Measurements from ENCODE around the gene TADA2B.

GRCh38 chr4:6834838-6835501 lies 52.4 kb downstream of the KIAA0232 start:
- PRO-cap, result no peak

DNA sequence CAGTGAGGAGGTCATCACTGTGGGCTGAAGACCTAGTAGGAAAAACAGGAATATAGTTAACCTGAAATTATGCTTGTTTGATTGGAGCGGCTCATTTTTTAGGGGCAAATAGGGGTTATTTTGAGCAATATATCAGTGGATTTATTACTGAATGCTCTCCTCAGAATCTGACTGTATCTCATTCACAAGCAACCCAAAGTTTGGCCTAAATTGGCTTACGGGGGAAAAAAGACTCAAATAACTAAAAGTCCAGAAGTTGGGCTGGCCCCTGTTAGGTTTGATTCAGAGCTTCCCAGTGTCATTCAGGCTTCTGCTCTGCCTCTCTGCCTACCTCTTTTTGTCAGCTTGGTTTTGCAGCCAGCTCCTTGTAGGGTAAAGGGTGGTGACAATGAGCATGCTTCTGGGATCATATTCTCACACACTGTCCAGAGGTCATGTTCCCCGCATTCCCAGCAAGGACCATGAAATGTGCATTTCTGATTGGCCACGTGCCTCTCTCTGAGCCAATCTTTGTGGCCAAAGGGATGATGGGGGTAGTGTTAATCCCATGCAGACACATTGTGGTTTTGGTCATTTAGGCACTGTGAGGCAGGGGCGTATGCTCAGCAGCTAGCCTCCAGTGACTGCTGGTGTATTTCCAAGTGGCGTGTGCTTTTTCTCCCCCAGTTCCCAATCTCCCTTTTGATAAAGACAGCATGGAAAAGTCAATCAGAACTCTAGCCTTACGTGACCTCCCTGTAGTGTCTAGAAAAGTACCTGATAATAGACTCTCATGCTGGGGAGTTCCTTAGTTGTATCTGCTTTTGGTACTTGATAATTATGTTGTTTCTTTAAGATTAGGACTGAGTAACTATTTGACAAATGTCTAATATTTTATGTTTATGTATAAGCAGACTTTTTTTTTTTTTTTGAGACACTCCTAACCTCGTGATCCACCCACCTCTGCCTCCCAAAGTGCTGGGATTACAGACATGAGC lies 57.6 kb downstream of the KIAA0232 start:
- PRO-cap, result no peak

- PRO-cap, result no peak
Measured at GRCh38 chr4:6908124-6908830, 1.3 kb upstream of the TBC1D14 start.

- PRO-cap, result no peak
Measured at GRCh38 chr4:6929568-6930508, 20.2 kb downstream of the TBC1D14 start.

- PRO-cap, result no peak
Measured at GRCh38 chr4:6938981-6939773, 29.6 kb downstream of the TBC1D14 start.

GRCh38 chr4:7014583-7015206 lies 28.1 kb downstream of the CCDC96 start:
- PRO-cap, result no peak

DNA sequence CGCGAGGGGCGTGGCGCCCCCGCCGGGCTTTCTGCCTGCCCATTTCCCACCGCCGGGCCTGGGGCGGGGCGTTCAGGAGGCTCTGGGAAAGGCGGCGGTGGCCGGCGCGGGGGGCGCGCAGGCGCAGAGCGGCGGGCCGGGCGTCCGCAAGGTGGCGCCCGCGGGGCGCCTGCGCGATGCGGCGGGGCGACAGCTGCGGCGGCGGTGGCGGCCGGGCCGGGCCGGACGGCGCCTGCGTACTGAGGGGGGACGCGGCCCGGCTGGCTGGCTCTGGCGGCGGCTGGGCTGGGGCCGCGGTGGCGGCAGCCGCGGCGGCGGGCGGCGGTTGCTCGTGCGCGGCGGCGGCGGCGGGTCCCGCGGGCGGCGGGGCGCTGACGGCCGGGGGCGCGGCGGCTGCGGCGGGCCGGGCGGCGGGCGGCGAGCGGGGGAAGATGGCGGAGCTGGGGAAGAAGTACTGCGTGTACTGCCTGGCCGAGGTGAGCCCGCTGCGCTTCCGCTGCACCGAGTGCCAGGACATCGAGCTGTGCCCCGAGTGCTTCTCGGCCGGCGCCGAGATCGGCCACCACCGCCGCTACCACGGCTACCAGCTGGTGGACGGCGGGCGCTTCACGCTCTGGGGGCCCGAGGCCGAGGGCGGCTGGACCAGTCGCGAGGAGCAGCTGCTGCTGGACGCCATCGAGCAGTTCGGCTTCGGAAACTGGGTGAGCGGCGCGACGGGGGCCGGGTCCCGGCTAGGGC lies at the start of gene TADA2B:
Gene TADA2B, plus strand, starts transcription at position 224 of the 738 bp plus-strand sequence.
- PRO-cap, result bidirectional peak, plus-strand start at position 196 of the sequence, minus-strand start outside the sequence; bidirectional peak, plus-strand start at position 678 of the sequence, minus-strand start at position 689 of the sequence

DNA sequence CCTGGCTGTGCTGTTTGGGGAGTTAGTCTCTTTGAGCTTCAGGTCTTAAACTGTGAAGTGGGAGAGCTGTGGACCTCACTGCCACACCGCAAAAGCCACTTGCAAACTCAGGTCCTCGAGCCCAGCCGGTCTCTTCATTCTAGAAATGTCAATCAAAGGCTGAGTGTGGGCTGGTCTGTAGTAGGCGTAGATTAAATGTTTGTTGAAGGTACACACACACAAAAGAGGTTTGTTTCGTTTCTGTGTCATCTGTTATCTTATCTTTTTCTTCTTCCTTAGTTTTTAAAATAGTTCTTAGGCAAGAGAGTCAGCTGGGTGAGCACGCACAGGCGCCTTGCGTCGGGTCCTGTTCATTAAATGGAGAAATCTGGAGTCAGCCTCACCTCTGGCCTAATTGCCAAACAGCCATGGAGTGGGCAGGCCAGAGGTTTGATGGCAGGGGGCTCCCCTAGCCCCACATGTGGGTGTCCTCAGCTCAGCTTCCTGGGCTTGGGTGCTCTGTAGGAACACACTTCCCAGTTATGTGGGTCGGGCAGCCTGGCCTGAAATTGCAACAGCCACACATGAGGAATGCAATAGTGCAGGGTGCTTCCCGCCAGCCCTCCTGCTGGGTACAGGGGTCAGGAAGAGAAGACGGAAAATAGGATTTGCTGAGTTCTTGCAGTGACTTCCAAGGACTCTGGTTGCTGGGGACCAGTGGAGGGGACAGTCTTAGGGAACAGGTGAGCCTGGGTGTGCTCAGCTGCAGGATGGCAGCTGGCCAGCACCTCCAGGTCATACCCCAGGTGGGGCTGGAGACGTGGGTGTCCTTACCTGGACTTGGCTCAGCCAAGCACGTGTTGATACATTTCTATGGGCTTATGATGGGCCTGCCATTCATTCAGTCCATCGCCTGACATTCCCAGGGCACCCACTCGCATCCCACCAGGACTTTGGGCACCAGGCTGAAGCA lies 997 bp upstream of the PSAPL1 start:
- PRO-cap, result no peak

GRCh38 chr4:7596521-7596888 lies 161.8 kb upstream of the PSAPL1 start:
- PRO-cap, result no peak

DNA sequence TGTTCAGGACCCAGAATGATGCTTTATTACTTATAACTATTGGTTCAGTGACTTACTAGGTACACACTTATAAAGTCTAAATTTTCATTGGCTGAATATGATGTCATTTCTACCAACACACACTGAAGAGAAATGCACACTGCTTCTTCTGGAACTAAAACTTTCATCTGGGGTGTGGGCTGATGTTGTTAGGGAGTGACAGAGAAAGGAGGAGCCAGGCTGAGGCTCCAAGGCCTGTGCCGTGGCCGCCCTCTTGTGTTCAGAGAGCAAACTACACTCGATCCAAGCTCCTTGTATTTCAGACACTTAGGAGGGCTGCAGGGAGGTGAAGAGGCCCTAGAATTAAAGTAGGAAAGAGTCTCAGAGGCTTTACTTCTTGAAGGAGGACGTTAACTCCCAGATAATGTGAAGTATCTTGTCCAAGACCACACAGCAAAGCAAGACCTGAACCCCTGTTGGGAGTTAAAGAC lies 137.6 kb downstream of the AFAP1 start:
- PRO-cap, result no peak

GRCh38 chr4:7811602-7812234 lies 127.9 kb downstream of the AFAP1 start:
- PRO-cap, result no peak

GRCh38 chr4:7978904-7979410 lies 39.3 kb upstream of the AFAP1 start:
- PRO-cap, result no peak

GRCh38 chr4:8010235-8011154 lies 70.8 kb upstream of the AFAP1 start:
- PRO-cap, result no peak

GRCh38 chr4:8022967-8023680 lies 83.5 kb upstream of the AFAP1 start:
- PRO-cap, result no peak

DNA sequence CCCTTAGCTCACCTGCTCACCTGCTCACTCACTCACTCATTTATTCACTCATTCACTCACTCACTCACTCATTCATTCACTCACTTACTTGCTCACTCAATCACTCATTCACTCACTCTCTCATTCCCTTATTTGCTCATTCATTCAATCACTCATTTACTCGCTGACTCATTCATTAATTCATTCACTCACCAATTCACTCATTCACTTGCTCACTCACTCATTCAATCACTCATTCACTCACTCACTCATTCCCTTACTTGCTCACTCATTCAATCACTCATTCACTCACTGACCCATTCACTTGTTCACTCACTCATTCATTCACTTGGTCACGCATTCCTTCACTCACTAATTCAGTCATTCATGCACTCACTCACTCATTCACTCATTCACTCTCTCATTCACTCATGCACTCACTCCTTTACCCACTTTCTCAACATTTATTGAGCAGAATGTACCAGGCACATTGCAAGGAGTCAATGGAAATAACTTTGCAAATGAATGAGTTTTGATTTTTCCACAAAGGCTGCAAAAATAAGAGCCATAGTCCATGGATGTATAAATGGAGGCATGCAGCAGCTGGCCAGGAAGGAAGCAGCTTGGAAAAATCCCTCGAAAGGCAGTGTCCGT lies 88.8 kb upstream of the AFAP1 start:
- PRO-cap, result no peak

- PRO-cap, result no peak
Measured at GRCh38 chr4:8078953-8079288, 79.7 kb downstream of the ABLIM2 start.

DNA sequence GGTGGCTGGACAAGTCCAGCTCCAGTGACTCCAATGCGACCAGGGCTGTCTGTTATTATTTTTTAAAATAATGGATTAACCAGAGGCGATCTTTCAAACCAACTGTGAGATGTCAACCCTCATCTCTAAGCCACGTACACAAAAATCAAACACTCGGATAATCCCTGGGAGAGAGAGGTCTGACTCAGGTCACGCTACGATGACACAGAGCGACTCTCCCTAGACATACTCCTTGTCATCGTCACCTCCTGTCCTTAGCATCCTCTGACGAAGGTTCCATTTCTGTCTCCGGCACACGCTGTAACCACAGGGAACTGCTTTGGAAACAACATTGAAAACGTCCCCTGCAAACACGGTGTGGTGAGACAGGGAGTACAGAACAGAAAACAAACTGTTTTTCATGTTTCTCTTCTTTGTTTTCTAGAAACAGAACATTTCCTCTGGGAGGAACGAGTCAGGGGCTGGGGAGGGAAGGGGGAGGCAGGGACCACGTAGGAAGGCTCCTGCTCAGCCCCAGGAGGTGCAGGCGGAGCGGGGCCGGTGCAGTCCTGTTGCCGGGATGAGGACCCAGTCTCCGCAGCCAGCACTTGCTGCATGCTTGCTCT lies 62.3 kb downstream of the ABLIM2 start:
- PRO-cap, result no peak

DNA sequence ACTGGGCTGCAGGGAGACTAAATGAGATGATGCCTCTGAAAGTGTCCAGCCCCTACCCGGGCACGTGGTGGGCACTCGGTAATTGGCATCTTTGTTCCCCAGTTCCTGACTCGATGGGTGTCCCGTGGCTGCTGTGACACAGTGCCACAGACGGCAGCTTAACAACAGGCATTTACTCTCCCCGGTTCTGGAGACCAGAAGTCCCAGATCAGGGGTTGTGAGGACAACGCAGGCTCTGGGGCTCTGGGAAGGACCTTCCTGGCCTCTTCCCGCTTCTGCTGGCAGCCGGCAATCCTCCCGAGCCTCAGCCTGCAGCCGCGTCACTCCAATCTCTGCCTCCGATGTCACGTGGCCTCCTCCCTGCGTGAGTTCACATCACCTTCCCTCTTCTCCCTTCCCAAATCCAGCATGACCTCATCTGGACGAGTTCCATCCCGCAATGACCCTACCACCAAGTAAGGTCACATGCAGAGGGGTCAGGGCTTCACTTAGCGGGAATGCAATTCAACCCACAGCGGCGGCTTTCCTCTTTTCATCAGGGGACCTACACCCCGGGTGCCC lies 25.7 kb downstream of the ABLIM2 start:
- PRO-cap, result no peak

DNA sequence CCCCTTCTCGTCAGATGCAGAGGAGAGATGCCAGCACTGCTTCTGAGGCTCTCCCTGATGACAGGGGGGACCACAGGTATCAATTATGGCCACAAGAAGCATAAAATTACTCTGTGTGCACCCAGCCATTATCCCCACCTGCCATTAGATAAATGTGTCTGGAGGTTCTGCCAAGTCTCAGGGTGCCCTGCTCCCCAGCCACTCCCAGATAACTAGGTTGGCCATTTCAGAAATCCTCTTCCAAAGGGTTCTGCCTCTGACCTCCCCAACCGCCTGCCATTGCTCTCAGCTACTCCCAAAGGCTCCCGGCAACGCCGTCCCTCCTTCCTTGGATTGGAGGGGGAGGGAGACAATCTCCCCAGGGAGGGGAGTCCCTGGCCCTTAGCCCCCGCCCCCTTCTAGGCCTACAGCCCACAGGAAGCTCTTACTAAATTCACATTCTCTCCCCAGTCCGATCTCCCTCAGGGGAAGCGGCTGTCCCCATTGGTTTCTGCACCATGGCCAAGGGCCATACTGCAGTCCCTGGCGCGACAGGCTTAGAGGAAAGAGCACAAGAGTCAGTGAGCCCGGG lies 1.3 kb downstream of the ABLIM2 start:
- PRO-cap, result no peak

DNA sequence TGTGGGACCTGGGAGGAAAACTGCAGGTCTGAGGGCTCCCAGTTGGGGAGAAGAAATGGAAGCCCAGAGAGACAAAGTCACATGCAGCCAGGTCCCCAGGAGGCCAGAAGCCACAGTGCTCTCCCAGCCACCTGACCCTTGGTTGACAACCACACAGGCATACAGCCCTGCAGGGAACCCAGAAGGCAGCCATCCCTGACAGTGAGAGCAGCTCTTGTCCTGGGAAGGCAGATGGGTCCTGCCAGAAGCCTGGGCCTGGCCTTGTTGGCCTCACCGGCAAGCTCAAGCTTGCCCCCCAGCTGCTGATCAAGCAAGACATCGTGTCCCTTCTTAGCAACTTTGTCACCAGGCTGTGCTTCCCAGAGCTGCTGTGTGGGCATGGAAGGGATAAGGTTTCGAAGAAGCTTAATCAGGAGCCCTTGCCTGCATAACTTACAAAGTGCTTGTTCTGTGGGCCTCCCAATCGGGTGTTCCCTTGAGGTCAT lies 6.7 kb upstream of the ABLIM2 start:
- PRO-cap, result no peak